ENCODE data around the genes PKP2, ALG10B and LRRK2.

- PRO-cap: no peak
These were observed 90.9 kb upstream of the DNM1L start for GRCh38 chr12:32588089-32588698.

DNA sequence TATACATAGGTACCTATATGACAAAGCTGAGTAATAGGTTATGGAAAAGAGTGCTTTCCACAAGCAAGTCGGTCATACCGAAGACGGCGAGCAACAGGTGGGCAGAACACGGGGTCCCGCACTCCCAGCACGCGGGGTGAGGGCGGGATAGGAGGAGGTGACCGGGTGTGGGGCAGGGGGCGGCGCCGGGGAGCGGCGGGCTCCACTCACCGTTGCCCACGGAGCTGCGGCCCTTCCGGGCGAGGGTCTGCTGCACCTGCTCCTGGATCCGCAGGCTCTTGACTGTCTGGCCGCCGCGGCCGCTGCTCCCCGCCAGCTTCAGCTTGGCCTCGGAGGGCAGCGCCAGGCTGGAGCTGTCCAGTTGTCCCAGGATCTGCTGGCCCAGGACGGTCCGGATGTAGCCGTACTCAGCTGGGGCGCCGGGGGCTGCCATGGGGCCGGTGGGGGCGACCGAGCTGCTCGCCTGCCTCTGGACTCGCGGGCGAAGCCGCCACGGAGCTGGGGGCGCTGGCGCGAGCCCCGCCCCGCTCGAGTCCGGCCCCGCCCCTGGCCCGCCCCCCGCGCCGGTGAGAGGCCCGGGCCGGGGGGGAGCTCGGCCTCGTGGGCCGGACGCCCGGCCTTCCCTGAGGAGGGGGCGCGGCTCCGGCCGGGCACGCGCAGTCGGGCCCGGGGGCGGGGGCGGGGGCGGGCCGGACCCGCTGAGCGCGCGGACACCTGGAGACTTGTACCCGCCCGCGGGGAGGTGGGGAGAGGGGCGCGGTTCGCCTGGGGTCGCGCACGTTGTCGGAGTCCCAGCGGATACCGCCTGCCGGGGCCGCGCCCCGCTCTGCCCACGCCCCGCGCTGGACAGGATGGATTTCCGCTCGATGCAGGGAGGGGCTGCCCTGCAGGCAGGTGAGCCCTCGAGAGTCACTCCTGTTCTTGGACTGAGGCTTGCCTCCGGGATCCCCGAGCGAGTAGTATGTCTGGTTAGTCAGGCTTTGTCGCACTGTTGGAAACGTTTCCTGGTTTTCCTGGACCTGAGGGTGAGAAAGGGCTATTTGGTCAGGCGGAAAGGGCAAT lies at the start of gene PKP2:
TSS of gene PKP2 (minus strand) at position 479 of the 1,062 bp plus-strand sequence.
- PRO-cap: bidirectional peak, plus-strand start at position 698 of the sequence, minus-strand start at position 500 of the sequence; bidirectional peak, plus-strand start at position 912 of the sequence, minus-strand start at position 828 of the sequence

GRCh38 chr12:32897897-32898327 lies 1.3 kb upstream of the PKP2 start:
- PRO-cap: no peak

GRCh38 chr12:34022871-34023302 lies 591 bp downstream of the ALG10 start:
- PRO-cap: no peak

DNA sequence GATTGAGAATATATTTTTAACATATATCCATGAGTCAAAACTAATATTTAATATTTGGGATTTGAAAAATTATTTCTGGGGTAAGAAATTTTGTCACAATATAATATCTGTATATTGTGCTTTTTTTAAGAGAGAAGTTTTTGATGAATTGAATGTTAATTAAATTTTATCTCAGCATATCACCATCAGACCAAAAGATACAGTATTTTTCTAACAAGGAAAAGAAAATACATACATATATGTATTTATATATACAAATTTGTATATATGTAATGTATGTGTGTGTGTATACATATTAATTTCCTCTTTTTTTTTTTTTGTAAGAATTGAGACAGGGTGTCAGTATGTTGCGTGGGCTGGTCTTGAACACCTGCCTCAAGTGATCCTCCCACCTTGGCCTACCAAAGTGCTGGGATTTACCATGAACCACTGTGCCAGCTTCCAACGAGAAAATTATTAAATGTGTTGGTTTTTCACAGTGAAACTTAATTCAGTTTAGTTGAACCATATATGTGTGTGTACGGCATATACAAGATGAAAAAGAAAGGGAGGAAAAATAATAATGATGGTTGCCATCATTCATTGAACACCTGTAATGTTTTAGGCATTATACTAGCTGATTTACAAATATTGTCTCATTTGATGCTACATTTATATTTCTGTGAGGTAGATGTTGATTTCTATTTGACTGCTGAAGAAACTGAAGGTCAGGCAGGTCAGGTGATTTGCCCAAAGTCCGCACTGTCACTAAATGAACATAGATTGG lies 10.3 kb downstream of the ALG10 start:
- PRO-cap: no peak

GRCh38 chr12:34349197-34349866 lies 327.0 kb downstream of the ALG10 start:
- PRO-cap: no peak

DNA sequence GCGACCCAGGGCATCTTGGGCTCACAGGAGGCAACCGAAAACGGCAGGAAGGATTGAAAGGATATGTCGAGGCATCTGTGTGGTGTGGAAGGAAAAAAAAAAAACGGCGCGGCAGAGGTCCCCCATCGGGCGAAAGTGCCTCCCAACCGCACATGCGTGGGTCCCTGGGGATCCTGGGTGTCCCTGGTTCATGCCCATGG lies 578.5 kb downstream of the ALG10 start:
- PRO-cap: no peak

DNA sequence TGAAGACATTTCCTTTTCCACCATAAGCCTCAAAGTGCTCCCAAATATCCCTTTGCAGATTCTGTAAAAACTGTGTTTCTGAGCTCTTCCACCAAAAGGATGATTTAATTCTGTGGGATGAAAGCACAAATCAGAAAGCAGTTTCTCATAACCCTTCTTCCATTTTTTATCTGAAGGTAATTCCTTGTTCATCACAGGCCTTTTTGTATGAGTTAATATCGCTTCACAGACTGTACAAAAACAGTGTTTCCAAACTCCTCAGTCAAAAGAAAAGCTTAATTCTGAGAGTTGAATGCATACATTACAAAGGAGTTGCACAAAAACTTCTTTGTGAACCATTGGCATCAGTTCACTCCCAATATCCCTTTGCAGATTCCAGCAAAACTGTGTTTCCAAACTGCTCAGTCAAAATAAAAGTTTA lies 408.7 kb upstream of the ALG10B start:
- PRO-cap: no peak

GRCh38 chr12:38123939-38124242 lies 192.7 kb upstream of the ALG10B start:
- PRO-cap: unidirectional peak, plus-strand start at chr12:38124139

DNA sequence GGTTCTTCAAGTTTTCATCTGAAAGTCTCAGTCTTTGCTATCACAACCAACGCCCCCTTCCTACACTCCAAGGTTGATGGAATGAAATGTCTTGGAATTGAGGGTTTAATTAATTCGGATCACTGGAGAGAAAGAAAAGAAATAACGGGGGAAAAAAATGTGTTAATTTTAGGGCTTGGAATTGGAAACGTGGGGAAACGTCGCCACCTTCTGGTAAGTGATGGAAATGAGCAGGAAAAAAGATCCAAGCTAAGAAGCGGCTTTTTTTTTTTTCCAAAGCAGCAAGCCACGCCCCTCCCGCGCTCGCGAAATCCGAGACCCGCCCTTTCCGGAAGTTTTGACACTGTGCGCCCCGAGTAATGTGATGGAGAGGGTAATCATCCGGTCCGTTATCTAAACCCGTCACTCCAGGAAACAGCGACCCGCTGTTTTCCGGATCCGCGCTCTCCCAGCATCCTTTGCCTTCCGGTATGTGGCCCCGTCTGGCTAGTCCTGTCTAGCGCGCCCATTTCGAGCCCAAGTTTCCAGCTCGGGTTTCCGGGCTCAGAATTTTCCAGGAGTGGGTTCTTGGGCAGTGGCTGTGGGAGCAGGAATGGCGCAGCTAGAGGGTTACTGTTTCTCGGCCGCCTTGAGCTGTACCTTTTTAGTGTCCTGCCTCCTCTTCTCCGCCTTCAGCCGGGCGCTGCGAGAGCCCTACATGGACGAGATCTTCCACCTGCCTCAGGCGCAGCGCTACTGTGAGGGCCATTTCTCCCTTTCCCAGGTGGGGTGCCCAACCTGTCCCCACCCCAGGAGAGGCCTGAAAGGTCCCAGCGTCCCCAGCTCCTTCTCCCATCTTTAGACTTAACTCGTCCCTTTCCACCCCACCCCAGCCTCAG lies at the start of gene ALG10B:
TSS of gene ALG10B (plus strand) at position 473 of the 878 bp plus-strand sequence.
- PRO-cap: unidirectional peak, plus-strand start at position 481 of the sequence

DNA sequence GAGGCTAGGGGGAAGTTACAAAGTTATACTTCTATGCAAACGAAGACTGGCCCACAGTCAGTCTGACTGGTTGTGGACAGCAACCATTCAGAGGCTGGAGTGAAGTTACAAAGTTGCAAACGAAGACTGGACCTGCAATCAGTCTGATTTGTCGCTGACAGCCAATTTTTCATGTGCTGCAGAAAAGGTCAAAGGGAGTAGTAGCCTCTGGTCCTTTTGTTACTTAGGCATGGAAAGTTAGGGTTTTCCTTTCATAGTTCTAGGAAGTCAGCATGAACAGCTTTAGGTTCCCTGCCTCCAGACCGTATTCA lies 78.0 kb upstream of the CPNE8 start:
- PRO-cap: no peak

DNA sequence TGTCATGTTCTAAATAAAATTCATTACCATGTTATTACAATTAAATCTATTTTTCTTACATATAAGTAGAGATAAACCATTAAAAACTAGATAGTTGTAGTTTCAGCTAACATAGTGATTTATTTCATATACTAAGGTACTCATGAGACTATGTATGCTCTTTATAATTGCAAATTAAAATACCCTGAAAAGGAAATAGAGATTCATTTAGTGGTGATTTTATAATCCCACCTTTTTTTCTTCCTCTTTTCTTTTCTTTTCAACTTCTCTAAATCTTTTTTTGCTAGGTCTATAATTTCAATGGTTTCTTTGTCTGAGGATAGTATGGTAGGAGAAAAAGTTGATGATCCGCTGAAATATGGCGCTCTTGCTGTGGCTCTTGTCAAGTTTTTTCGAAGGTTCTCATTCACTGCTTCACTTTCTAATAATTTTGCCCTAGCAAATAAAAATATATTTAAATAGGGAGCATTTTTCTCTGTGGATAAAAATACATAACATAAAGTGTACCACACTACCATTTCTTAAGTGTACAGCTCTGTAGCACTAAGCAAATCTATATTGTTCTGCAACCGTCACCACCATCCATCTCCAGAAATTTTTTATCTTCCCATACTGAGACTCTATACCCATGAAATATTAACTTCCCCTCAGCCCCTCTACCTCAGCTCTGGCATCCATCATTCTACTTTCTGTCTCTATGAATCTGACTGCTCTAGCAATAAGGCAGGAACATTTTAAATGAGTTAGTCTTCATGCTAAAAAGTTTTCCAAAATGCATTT lies 91.2 kb downstream of the KIF21A start:
- PRO-cap: no peak

GRCh38 chr12:39442266-39442958 lies 508 bp downstream of the KIF21A start:
- PRO-cap: bidirectional peak, plus-strand start at chr12:39442464, minus-strand start at chr12:39442414

- PRO-cap: no peak
These were observed 1.7 kb downstream of the ABCD2 start for GRCh38 chr12:39617843-39618363.

DNA sequence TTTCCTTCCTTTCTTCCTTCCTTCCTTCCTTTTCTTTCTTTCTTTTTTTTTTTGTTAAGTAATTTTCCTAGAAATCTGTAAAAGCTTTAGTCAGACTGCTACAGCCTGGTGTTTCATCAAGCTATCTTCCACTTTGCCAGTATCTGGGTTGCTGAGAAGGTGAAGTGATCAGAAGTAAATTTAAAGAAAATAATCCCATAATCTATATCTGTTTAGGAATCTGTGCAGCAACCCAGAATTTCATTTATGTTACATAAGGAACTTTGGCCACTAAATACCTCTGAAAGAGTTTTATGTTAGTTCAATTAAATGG lies 227.5 kb downstream of the C12orf40 start:
- PRO-cap: no peak

- PRO-cap: bidirectional peak, plus-strand start at chr12:40224644, minus-strand start at chr12:40224674; bidirectional peak, plus-strand start at chr12:40224997, minus-strand start at chr12:40224862
These were observed at the start of gene LRRK2 for GRCh38 chr12:40224369-40225177. LRRK2 (plus strand) TSS chr12:40224997.

- PRO-cap: no peak
These were observed 1.4 kb downstream of the PDZRN4 start for GRCh38 chr12:41189174-41190258.

- PRO-cap: no peak
These were observed 24.4 kb upstream of the GXYLT1 start for GRCh38 chr12:42168994-42169483.

- PRO-cap: unidirectional peak, plus-strand start at chr12:42237543; bidirectional peak, plus-strand start at chr12:42237640, minus-strand start at chr12:42237596
These were observed 490 bp downstream of the YAF2 start for GRCh38 chr12:42237352-42238163.

GRCh38 chr12:42422162-42422680 lies 96.3 kb downstream of the PPHLN1 start:
- PRO-cap: no peak

Measured in bronchus (tissue), 1 donor.